Urinary bladder (tissue), 3 donors: ENCODE results near the genes COPS7B, NPPC and NGEF.

- PRO-cap = no peak
- RAMPAGE, long total RNA = no peak
Observed at GRCh38 chr2:231288551-231288919, 90.1 kb downstream of the ARMC9 start.

GRCh38 chr2:231382583-231382807 is 13.0 kb upstream of the B3GNT7 start:
- PRO-cap = no peak
- RAMPAGE, long total RNA = no peak

DNA sequence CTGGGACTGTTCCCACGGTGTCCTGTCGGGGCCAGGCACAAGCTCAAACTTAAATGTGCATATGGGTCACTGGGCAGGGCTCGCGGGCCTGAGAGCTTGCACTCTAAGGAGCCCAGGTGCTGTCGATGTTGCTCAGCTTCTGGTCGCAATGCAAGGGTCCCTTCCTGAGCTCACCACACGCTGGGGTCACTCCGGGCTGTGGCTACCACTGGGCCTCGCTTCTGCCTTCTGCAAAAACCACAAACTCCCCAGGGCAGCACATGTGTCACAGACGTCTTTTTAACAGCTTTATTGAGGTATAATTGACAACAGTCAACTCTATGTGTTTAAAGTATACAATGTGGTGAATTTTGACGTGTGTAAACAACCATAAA is 11.9 kb upstream of the B3GNT7 start:
- PRO-cap = no peak
- RAMPAGE, long total RNA = no peak

- PRO-cap = no peak
- RAMPAGE, long total RNA = no peak
Observed at GRCh38 chr2:231399833-231400814, 4.6 kb downstream of the B3GNT7 start.

DNA sequence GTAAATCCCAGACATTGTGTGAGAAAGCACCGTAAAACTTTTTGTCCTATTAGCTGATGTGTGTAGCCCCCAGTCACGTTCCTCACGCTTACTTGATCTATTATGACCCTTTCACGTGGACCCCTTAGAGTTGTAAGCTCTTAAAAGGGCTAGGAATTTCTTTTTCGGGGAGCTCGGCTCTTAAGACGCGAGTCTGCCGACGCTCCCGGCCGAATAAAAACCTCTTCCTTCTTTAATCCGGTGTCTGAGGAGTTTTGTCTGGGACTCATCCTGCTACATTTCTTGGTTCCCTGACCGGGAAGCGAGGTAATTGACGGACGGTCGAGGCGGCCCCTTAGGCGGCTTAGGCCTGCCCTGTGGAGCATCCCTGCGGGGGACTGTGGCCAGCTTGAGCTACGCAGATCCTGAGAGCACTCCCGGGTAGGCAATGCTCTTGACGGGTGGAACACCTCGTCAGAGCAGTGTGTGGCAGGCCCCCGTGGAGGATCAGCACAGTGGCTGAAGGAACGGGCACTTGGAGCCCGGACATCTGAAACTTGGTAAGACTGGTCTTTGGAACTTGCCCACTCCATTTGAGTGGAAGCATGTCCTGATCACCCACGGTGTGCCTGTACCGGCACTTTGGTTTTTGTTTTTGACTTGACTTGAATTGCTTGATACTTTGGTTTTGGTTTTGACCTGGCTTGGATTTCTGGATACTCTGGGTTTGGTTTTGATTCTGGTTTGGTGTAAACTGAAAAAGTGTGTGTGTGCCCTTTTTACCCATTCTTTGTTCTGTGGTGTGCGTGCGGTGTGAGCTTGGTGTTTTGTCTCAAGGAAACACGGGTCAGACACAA is 5.6 kb downstream of the B3GNT7 start:
- PRO-cap = no peak
- RAMPAGE, long total RNA = no peak

GRCh38 chr2:231526704-231527388 is 3.4 kb downstream of the NMUR1 start:
- PRO-cap = no peak
- RAMPAGE, long total RNA = no peak

DNA sequence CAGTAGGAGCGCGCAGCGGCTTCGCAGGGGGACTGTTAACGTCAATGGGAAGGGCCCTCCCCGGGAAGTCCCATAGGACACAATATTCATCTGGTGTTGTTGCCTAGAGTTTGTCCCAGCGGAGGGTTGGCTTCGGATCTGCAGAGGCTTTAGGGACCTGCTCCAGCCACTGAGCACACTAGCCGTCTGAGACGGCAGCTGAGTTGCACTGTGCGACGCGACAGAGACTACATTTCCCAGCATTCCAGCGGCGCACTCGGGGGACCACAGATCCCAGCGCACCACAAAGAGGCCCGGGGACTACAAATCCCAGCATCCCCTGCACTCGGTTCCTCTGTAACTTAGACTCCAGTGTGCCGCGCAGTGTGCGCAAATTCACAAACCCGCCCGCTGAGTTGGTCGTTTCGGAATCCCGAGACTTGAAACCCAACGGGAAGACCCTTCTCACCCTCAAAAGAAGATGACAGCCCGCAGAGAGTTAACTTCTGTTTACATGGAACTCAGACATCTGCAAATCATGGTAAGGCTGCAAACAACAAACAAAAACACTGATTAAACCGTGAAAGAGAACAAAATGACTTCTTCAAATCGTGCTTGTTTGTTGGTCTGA is 387 bp upstream of the PDE6D start:
- PRO-cap = bidirectional peak, plus-strand start at position 118 of the sequence, minus-strand start outside the sequence; bidirectional peak, plus-strand start at position 339 of the sequence, minus-strand start at position 188 of the sequence
- RAMPAGE, long total RNA = no peak

GRCh38 chr2:231785936-231787234 is at the start of gene COPS7B:
Gene COPS7B, plus strand, starts transcription at chr2:231786445.
- PRO-cap = bidirectional peak, plus-strand start at chr2:231786445, minus-strand start at chr2:231786313
- RAMPAGE, long total RNA = no peak

DNA sequence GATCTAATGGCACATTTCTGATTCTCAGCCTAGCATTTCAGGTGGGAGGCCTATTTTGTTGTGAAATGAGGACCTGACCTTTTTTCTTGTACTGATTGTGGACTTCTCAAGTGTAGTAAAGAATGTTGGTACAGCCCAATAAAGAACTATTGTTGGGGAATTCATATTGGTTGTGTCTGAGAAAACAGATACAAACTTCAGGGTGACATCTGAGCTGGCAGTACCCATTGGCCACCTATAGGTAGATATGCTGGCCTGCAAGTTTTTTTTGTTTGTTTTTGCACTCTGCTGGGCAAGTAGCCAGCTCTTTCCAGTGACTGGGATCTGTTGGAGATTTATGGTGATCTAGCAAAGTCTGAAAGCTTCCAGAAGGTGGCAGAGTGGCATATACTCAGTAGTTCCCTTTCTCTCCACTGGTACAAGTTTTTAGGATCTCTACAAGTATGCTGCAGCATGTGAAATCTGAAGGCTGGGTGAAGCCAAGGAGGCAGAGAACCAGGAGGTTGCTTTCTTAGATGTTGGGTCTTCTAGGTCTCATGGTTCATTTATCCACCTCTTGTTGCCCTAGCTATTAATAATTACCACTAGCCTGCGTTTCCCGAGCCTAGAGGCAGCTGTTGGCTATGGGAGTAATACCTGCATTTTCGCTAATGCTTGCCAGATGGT is 9.3 kb downstream of the COPS7B start:
- PRO-cap = no peak
- RAMPAGE, long total RNA = no peak

DNA sequence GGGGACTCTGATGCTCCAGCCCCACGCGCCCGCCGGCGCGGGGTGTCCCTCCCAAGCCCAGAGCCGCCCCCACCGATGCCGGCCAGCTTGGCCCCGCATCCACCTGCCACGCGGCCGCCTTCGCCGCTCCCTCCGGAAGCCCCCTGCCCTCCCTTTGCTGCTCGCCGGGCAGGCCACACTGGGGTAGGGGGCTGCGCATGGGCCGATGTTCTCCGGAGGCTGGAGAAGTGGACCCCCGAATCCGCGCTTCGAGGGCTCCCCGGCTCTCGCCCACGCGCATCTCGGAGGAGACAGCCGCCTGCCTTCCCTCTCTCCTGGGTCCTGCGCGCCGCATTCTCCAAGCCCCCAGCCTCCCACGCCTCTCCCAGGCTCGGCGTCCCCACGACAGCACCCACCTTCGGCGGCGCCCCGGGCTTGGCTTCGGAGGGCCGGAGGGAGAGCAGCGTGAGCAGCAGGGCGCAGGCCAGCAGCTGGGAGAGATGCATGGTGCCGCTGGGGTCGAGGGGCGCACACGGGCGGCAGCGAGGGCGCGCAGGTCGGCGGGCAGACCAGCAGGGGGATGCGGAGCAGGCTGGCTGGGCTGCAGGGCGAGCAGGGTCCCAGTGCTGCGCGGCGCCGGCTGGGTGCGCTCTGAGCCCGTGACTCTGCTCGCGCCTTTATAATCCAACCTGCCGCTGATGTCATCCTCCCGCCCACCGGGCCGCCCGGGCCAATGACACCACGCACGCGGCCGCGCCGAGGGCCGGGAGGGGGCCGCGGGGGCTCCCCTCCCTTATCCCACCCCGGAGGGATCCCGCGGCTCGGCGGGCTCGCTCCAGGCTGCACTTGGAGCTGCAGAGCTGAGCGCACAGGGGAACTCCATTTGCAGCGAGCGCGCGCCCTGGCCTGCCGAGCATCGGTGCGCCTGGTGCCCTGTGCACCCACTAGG is at the start of gene NPPC:
NPPC (minus strand) TSS at position 632 of the 928 bp plus-strand sequence.
- PRO-cap = no peak
- RAMPAGE, long total RNA = no peak

- PRO-cap = no peak
- RAMPAGE, long total RNA = no peak
Observed at GRCh38 chr2:232386926-232387629, 8.5 kb downstream of the ALPP start.

GRCh38 chr2:232443551-232444122 is 12.3 kb upstream of the ALPI start:
- PRO-cap = no peak
- RAMPAGE, long total RNA = no peak

DNA sequence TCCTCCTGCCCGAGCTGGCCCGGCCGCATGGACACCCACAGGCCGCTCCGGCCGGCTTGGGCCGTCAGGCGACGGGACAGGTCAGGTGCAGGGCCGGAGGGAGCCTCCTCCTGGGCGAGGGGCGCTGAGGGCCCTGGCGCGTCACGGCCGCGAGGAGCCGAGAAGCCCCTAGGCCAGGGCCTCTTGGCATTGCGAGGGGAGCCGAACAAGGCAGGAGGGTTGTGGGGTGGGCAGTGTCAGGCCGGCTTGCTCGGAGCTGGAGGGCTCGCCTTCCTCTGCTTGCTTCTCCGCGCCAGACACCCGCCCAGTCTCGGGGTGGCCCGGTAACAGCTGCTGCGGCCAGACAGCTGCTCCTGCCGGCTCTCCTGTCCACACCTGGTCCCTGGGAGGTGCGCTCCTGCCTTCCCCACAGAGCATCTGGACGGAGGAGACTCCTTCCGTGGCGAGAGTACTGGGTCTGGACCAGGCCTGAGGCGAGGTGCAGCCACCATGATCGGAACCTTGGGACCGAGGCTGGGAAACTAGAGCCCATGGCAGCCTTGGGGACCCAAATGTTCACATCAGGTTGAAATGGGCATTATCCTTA is 462 bp downstream of the GIGYF2 start:
- PRO-cap = unidirectional peak, minus-strand start at position 419 of the sequence
- RAMPAGE, long total RNA = no peak

DNA sequence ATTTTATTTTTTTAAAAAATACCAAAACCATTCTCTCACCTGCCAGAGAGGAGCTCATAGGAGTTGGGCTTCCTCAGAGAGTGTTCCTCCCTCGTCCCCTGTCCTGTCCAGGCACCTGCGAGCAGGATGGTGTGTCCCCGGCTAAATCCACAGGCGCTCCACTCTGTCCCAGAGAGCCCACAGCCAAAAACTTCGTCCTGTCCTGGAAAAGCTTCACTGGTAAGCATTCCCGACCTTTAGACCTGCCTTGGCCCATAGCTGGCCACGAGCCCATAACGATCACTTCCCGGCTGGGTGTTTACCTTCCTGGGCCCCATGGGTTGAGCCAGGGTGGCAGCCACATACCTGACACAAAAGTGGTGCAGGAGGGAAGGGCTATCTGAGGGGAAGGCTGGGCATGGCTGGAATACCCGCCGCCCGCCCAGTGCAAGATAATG is at the start of gene NGEF:
NGEF (minus strand) TSS at position 228 of the 437 bp plus-strand sequence.
- PRO-cap = no peak
- RAMPAGE, long total RNA = no peak

DNA sequence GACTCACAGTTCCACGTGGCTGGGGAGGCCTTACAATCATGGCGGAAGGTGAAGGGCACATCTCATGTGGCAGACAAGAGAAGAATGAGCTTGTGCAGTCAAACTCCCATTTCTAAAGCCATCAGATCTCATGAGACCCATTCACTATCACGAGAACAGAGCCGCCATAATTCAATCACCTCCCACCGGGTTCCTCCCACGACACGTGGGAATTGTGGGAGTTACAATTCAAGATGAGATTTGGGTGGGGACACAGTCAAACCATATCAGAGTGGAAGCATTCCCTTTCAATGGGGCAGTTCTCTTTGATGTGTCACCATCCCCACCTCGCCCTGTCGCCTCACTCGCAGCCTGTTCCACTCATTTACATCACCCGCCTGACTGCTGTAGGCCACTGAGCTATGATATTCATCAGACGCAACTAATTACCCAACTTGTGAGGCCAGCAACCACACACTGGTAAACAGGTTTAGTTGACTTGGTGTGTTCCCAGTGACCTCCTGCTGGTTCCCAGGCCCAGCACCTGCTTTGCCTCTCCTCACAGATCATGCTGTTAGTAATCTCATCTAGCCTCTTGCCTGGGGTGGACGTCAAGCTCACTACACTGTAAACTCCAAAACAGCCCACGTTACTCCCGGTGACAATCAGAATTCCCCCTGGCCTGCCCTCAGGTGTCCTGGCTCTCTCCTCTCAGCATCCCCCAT is 39.9 kb downstream of the INPP5D start:
- PRO-cap = no peak
- RAMPAGE, long total RNA = no peak

GRCh38 chr2:233133222-233133915 is 73.2 kb downstream of the INPP5D start:
- PRO-cap = no peak
- RAMPAGE, long total RNA = no peak

- PRO-cap = no peak
- RAMPAGE, long total RNA = no peak
Observed at GRCh38 chr2:233247647-233248277, 3.7 kb upstream of the ATG16L1 start.

DNA sequence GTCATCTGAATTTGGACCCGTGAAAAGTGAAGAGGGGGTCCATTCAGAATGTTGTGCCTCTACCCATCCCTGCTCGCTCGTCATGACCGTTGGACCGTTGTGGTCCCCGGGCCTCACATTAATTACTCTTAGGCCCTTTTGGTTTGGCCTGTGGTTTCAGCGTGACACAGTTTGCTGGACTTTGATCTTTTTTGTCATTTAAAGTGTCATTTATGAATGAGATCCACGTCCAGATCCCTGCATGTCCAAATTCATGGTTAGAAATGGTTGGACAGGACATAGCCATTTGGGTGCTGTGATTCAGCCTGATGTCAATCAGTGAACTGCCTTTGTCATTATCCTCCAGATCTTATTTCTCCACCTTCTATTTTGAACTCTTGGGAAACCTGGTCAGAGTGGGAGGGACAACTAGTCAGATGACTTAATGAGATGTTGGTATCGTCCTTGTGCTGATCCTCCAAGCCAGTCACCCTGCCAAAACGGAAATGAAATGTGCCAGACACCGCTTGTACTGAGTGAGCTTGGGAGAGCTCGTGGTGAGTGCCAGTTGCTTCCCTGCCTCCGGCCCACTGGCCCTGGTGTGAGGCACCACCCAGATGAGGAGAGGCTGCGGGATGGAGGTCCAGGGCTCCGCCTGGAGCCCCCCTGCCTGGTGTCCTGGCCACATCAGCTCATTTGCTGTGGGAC is 69.9 kb downstream of the DGKD start:
- PRO-cap = no peak
- RAMPAGE, long total RNA = no peak

- PRO-cap = no peak
- RAMPAGE, long total RNA = no peak
Observed at GRCh38 chr2:233444543-233445383, 90.5 kb downstream of the DGKD start.

- PRO-cap = no peak
- RAMPAGE, long total RNA = no peak
Observed at GRCh38 chr2:233456961-233457990, 103.0 kb downstream of the DGKD start.